ENCODE results near the genes DEFB128 and PSMF1.

- RRBS = no CpG with 5 or more reads among the region's 7 CpGs
Observed at GRCh38 chr20:189457-190039, at the start of gene DEFB128. TSS of gene DEFB128 (minus strand) at chr20:189711.

- RRBS = 25% methylated on average over 26 of the region's 91 CpGs
Observed at GRCh38 chr20:278446-279635, 11.7 kb downstream of the C20orf96 start.

- RRBS = no CpG with 5 or more reads among the region's 9 CpGs
Observed at GRCh38 chr20:300159-300952, 3.0 kb downstream of the ZCCHC3 start.

- RRBS = 2% methylated on average over 10 of the region's 24 CpGs
Observed at GRCh38 chr20:310222-310800, 12.9 kb downstream of the ZCCHC3 start.

DNA sequence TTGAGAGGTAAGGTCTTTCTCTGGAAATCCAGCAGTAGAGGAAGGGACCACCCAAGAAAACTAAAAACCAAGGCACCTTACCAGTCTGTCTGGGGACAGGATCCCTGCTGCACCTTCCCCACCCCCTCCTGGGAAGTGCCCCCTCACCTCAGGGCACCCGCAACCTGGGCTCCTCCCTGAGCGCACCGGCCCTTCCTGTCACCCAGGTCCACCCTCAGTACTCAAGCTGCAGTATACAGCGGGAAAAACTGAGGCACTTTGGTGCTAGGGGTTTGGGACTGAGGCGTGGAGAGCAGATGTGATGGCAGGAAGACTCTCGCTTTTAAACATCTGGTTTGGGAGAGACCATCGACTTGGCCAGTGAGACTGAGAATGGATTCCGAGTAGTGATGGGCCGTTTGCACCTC, 2.4 kb downstream of the SOX12 start:
- RRBS = no CpG with 5 or more reads among the region's 9 CpGs

DNA sequence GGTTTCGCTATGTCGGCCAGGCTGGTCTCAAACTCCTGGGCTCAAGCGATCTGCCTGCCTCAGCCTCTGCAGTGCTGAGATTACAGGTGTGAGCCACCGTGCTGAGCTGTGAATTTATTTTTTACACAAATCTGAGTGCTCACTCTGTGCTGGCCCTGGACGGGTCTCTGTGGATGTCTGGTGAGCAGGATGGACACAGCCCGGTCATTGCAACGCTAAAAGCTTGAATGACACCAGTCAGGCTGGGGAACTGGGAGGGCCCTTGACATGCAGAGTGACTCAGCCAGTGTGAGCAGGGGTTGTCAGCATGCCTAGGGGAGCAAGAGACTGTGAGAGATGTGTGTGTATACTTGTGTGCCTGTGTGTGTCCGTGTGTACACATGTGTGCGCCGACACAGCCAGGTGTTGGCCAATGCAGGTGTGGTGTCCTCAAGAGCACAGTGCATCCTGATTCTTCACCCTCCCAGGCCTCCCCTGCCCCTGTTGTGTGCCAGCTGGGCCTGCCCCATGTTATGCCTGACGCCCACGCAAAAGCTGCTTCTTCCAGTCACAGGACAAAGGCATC, 16.3 kb downstream of the NRSN2 start:
- RRBS = no CpG with 5 or more reads among the region's 12 CpGs

DNA sequence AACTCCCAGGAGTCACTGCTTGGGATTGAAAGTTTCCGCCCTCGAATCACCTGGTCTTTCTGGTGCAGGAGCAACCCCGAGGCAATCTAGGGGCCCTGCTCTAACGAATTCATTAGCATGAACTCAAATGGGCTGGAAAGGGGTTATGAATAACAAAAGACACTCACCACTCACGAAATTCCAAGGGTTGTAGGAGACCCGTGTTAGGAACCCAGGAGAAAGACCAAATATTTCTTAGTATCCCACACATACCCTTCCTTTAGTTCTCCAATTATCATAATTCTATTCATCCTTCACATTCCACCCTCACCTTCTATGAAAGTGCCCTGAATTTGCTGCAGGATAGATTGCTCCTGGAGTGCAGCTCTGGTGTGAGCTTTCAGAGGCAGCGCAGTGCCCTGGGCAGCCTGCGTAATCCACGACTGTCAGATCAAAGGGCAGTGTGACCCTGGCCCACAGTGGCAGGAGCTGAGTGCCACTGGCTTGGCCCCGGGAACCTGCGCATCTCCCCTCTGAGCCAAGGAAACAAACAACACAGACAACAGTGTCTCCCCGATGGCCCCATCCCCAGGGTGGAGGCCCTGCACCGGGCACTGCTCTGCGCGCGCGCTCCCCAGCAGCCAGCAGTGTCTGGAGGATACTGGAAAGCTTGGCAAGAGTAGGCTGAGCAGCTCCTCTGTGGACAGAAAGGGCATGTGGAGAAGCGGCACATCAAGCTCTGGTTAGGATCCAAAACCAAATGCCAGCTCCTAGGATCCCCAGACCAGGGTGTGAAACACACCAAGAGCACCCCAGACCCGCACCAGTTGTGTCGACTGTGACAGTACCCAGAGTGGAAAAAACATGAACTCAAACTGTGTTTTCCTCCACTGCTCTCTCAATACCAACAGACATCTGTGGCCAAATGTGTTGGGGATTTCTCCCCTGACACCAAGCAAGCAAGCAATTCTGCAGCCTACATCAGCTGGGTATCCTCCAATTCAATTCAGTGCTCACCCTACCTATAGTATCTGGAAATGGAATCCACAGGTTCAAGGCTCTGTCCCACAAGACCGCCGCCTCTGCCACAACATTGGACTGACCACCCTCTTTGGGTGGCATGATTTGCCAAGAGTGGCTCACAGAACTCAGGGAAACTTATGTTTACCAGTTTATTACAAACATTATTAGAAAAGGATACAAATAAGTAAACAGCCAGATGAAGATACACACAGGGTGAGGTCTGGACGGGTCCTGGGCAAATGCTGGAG, 26.7 kb downstream of the RBCK1 start:
- RRBS = 92% methylated on average over 4 of the region's 23 CpGs

- RRBS = 1% methylated on average over 20 of the region's 59 CpGs
Observed at GRCh38 chr20:461377-462182, 753 bp downstream of the TBC1D20 start.

- RRBS = no CpG with 5 or more reads among the region's 17 CpGs
Observed at GRCh38 chr20:647896-648869, 4.8 kb downstream of the SRXN1 start.

DNA sequence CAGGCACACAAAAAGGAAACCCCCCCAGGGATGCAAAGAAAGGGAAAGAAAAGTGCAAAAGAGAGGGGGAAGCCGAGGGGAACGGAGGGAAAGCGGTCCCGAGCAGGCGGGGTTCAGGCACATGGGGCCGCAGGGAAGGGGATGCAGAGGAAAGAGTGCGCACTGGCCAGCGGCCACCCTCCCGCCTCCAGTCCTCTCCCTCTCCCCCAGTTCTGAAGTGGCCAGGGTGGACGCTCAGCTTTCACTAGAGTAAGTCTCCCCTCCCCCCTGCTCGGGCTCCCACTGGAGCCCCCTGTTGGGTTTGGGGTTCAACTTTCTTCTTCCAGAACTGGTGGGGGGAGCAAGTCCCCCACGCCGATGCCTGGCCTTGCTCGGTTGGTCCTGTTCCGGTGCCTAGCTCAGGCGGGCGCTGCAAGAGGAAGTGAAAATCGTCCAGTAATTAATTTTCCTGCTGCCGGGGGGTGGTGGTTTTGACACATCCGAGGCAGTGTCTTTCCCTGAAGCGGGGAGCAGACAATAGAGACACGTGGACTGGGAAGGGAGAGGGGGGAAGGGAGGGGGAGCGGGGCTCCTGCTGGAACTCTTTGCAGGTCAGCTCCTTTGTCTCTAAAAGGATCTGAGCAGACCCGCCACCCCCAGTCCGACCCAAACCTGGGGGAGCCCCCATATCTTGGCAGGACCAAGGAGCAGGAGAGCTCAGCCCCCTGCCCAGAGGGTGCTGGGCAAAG, 798 bp upstream of the SCRT2 start:
- RRBS = 3% methylated on average over 5 of the region's 25 CpGs

GRCh38 chr20:1118534-1119674, at the start of gene PSMF1:
TSS of gene PSMF1 (plus strand) at chr20:1118602.
- RRBS = 1% methylated on average over 27 of the region's 60 CpGs

- RRBS = no CpG with 5 or more reads among the region's 5 CpGs
Observed at GRCh38 chr20:1165891-1166261, 18.9 kb downstream of the TMEM74B start.

DNA sequence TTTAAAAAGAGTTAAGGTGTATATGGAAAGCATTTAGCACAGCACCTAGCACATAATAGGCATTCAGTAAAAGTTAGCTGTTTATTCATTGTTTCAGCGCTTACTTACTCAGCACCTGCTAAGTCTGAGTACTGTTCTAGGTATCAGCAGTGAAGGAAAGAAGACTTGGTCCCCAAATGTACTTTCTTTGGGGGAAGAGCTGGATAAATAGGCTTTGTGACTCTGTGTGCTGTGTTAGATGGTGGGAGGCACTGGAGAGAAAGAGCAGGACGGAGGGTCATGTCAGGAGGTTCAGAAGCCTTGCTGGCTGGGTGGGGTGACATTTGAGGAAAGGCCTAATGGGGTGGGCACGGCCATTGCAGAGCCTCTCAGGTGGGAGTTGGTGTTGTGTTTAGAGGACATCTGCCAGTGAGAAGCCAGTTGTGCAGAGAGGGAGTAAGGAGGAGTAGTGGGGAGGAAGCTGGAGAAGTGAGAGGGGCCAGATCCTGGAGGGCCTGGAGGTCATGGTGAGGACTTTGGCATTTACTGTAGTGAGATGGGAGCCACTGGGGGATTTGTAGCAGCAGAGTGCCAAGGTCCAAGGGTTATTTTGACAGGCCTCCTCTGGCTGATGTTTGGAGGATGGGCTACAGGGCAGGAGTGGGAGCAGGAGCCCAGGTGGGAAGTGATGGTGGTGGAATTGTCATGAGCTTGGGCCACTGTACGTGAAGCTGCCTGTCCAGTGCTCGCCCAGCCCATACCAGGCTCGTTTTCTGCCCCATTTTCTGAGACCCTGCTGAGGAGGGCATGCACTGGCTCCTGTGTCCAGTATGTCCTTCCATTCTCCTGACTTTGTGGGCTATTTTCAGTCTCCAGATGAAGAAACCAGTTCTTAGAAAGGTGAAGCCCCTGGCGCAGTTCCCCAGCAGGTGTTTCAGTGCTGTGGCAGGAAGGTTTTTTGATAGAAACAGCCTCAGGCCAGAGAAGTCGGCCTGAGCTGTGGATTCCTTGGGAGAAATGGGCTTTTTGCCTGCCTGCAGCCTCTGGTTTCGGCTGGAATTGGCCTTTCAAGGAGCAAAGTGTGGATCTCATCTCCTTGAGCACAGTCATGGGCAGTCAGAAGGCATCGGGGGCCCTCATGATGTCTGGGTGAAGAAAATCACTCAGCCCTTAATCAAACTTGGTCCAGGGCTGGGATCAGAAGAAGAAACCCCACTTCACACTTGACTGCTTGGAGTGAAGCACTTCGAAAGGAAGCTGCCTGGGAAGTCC, 777 bp downstream of the SDCBP2 start:
- RRBS = no CpG with 5 or more reads among the region's 11 CpGs

DNA sequence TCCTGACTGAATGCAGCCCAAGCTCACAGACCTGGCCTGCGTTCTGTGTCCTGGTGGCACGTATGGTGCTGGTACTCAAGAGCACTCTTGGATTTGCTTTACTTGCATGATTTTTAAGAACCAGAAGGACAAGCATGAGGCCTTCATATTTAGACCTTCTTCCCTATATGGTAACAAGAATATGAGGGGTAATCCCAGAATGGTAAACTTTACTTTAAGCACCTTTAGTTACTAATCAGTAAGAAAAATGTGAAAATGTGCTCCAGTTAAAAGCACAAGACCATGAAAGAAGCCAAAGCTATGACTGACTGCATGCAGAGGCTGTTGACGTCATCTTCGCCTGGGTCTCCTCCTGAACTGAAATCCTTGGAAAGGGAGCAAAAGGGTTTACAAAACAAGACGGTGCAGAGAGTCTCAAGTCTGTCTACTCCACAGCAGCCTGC, 10.3 kb downstream of the FKBP1A start:
- RRBS = no CpG with 5 or more reads among the region's 5 CpGs

DNA sequence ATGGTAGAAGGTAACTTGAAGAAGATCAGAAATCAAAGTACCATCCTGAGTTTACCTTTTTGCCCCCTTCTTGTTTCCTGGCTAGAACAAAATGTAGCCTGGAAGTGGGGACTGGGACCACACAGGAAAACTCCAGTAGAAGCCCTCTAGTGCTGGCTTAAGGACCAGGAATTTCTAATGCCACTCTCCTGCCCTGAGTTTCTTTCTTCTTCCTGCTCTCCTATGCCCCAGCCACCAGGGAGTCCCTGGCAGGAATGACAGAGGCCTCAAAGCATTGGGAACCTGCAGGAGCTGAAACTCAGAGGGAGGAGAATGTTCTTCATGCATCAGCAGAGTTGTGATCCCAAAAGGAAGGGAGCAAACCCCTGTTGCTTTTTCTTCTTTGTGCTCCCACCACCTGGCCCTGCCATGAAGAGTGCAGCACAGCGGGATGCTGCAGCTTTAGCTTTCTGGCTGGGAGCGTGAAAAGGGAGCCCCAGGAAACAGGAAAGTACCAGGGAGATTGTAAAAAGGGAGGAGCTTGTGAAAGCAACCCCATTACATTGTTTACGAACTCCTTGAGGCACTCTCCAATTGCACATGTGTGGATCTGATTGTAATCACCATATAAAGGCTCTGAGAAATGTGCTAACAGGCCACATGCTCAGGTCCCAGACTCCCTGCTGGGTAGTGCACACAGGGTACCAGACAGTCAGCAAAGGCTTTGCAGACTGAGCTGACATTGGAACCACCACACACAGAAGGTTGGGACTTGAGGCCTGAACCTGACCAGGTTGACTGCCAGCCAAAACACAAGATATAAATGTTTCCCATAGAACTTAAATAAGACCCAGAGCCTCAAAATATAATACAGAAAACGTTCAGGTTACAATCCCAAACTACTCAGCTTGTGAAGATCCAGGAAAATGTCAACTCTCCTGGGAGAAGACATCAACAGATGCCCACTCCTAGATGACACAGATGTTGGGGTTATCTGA, 34.8 kb upstream of the FKBP1A start:
- RRBS = no CpG with 5 or more reads among the region's 4 CpGs

GRCh38 chr20:1467375-1468439, 1.1 kb upstream of the NSFL1C start:
- RRBS = no CpG with 5 or more reads among the region's 24 CpGs

DNA sequence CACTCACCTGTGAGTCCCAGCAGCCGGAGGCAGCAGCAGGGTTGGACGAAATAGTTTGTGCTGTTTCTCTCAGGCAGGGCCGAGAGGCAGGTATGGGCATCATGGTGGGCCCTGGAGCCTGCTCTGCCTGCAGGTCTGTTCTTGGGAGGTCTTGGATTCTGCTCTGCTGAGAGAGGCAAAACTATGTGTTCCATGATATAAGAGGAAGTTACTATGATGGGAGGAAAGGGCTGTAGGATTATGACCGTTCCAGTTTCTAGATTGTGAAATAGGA, 20.4 kb downstream of the SIRPD start:
- RRBS = no CpG with 5 or more reads among the region's 4 CpGs

GRCh38 chr20:1543154-1543604, 14.3 kb downstream of the SIRPD start:
- RRBS = no CpG with 5 or more reads among the region's 4 CpGs

DNA sequence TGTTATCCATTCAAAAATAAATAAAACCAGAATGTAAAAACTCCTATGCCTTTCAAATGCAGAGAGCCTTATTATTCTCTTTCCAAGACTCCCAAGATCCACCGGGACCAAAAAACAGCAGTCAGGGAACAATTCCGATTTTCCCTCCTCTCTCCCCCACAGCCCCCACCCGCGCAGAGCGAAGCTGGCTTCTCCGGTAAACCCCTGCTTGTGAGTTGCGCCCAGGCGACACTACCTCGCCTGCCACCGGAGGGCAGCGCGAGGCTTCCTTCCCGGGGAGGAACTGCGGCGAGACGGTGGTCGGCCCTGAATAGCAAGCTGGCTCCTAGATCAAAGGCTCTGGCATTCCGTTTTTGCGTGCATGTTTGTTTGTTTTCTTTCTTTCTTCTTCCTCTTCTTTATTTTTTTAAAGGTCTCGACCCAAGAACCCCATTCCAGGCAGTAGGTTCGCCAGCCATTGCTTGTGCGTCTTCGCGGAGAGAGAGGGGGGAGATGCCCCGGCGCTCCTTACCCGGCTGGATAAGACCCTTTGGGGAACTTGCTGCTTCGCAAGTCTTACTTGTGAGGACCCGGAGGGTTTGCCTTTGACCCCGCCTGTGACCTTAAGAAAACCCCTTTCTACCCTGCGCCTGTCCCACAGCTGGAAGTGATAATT, 92.8 kb upstream of the SIRPA start:
- RRBS = 3% methylated on average over 10 of the region's 31 CpGs

GRCh38 chr20:1820565-1821078, 74.6 kb upstream of the SIRPA start:
- RRBS = no CpG with 5 or more reads among the region's 2 CpGs

Data from aortic smooth muscle cell (primary cell).